Daoy (cell line): ENCODE measurements around a stretch of chr6.

- RAMPAGE, long total RNA, result no peak
These were observed 661 bp downstream of the COL21A1 start for GRCh38 chr6:56246600-56247238.

DNA sequence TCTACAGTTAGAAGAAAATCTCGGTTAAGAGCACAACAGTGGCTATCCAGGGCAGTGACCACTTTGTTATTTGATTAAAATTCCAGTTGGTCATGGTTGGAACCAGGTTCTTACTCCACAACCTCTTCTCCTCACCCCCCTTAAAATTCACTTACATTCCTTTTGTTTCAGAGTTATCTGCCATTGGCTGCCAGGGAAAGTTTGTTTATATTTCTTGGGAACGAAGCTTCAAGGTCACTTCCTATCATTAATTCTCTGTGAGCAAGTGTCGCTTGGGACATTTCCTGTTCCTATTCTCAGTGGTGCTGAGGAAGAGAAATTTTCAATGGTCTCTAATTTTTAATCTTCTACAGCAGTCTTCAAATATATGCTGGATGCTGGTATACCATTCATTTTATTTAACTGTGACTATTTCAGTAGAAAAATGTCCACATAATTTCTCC lies 121.1 kb upstream of the COL21A1 start:
- RAMPAGE, long total RNA, result no peak

- RAMPAGE, long total RNA, result no peak
These were observed 270.7 kb downstream of the DST start for GRCh38 chr6:56683838-56684326.

DNA sequence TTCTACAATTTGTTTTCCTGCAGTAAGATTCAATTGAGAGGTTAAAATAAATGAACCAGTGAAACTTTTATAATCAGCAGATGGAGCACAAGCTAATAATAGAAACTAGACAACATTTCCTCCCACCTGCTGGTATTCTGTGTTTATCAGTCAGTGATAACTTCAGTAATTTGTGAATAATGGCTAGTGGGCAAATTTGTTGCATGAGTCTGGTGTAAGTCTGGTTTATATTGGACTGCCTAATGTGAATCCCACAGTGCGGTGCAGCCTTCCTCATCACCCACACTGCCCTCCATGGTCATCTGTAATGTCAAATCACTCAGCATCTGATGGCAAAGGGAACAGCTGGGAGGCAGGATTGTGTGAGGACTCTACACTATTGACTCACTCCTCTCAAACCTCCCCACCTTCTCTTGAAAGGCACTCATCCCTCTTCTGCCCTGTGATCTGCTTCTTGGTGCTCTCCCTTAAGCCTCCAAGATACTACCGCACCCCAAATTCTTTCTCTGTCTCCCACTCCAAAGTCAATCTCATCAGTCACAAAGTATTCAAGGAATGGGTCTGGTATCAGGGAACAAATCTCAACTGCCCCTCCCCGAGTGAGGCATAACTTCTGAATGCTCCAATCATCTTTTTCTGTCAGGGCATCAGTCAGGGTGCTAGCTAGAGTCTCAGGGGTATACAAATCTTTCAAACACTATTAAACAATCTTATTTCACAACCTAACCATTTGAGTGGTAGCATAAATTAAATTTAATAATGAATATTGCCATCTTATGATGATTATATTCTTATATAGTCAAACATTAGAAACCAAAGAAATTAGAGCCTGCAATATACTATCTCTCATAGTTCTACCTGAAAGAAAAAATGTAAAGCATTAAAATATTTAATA lies 145.7 kb downstream of the DST start:
- RAMPAGE, long total RNA, result no peak

- RAMPAGE, long total RNA, result no peak
These were observed 102.8 kb downstream of the DST start for GRCh38 chr6:56851722-56852337.

GRCh38 chr6:56954036-56954446 lies 589 bp downstream of the DST start:
- RAMPAGE, long total RNA, result no peak

DNA sequence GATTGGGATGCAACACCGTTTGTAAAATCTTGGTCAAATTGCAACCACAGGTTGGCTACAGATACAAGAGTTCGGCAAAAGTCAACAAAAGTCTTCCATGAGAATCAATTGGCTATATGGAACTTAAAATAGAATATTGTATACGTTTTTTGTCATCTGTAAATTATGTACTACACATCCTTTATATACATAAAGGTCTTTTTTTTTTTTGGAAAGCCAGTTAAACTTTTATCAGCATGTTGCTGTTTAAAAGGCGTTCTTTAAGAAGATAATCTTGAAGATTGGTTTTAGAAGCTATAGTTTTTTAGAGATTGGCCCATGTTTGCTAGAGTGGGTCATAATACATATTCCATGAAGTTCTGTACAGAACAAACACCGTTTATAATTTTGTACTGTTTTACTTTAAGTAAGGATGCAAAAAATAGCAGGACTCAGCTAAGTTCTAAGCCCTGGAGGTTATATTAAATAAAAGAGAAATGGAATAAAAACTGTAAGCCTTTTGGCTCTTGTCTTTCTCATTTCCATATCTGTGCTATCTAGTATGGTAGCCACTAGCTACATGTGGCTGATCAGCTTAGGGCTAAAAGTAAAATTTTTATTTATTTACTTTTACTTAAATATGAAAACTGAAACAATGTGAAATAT lies 8.4 kb downstream of the KIAA1586 start:
- RAMPAGE, long total RNA, result no peak

DNA sequence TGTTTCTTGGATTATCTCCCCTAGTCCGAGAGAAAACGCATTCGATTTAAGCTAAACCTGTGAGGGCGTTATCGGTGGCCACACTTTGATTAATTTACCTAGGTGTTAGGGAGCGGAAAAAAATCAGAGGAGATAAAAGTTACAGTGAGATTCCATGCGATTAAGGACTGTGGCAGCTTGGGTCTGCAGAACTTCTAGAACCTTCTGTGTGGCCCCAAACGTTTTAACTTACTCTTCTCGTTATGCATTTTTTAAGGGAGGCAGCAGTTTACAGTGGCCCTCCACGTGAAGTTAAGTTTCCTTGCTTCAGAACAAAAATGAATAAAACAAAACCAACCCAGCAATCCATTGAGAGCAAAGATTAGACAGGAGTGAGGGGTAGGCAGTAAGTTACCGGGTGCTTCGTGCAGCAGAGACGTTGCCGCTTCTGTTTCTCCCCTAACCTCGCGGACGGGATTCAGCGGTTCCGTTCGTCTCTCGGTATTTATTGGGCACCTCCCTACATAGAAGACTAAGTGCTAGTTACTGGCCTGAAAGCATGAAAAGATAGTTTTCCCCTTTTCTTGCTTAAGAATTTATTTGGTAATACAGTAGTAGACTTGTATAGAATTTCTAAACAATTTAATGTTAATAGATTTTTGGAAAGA lies 979 bp downstream of the BAG2 start:
- RAMPAGE, long total RNA, result no peak

DNA sequence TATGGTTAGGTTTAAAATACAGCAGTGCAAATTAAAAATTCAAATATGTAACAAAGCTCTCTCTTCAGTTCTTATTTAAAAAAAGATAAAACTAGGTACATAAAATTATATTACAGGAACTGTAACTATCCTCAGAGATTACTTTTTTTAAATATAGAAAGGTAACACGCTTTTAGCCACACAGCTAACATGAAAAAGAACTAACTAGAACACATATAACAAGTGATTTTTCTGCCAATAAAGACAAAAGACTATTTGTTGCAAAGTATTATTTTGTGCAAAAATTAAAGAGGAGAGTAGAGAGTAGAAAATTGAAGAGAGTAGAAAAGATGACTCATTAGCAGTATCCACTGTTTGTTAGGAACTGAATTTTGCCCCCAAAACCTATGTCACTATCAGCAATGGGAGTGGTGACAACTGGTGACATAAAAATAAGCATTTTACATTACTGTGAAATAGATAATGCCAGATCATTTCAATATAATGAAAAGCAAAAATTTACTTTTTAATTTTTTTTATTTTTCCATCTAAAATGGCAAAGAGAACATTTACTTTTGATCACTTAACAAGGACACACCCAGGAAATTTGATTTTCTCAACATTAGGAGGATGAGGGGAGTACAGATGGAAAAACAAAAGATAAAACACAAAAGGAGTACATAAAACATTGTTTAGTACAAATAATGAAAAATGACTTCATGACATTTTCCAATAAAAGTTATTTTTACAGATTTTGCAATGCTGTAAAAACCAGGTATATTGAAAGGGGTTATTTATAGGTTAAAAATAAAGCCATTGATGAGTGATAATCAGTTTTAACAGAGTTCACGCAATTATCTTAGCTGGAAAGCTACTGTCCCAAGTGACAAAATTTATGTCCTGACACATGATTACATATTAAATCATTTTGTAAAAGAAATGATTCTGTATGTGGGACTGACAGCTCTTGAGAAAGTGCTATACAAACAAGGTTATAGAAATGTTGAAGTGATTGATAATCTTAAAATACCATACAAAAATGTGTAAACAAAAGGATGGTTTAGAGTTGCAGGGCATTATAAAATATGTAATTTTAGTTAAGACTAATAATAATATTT lies 16.5 kb downstream of the BAG2 start:
- RAMPAGE, long total RNA, result no peak

- RAMPAGE, long total RNA, result no peak
These were observed 14.7 kb downstream of the LGSN start for GRCh38 chr6:63305084-63305403.

GRCh38 chr6:63440480-63440972 lies 120.7 kb upstream of the LGSN start:
- RAMPAGE, long total RNA, result no peak

GRCh38 chr6:63458534-63459181 lies 113.6 kb upstream of the PTP4A1 start:
- RAMPAGE, long total RNA, result no peak

GRCh38 chr6:63476363-63476685 lies 96.0 kb upstream of the PTP4A1 start:
- RAMPAGE, long total RNA, result no peak

- RAMPAGE, long total RNA, result no peak
These were observed 5.5 kb downstream of the PTP4A1 start for GRCh38 chr6:63577820-63578239.

DNA sequence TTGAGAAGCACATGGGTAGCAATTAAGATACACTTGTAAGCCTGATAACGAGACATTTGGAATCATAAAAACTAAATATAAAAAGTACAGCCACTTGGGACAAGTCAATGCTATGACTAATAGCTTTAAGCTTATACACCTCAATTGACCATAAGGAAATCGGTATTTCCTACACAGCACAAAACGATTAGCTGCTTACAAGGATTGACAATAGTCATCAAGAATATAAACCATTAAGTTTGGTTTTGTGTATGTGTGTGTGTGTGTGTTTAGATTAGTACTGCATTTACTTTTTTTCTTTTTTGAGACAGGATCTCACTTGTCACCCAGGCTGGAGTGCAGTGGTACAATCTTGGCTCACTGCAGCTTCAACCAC lies 12.0 kb downstream of the PTP4A1 start:
- RAMPAGE, long total RNA, result no peak

DNA sequence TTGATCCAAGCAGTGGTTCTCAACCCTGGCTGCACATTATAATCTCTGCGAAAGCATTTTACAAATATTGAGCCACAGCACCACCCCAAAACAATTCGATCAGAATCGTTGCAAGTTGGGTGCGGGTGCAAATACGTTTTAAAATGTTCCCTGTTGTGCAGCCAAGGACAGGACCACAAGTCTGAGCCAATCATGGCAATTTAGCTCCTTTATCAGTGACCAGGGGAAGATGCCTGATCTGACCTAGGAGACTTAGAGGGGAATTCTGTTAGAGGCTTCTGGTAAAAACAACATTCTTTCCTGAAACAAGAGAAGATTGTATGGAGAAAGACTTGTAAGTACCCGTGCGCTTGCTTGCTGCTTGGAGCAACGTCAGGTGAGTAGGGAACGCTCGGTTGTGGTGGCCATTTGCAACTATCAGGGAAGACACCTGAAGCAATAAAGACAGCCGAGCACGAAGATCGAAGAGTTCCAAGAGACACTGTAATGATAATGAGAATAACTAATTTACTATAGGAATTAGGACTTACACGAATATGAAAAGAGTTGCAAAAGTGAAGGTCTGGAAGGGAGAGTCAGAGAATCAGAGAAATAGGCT lies 25.8 kb downstream of the PTP4A1 start:
- RAMPAGE, long total RNA, result no peak

DNA sequence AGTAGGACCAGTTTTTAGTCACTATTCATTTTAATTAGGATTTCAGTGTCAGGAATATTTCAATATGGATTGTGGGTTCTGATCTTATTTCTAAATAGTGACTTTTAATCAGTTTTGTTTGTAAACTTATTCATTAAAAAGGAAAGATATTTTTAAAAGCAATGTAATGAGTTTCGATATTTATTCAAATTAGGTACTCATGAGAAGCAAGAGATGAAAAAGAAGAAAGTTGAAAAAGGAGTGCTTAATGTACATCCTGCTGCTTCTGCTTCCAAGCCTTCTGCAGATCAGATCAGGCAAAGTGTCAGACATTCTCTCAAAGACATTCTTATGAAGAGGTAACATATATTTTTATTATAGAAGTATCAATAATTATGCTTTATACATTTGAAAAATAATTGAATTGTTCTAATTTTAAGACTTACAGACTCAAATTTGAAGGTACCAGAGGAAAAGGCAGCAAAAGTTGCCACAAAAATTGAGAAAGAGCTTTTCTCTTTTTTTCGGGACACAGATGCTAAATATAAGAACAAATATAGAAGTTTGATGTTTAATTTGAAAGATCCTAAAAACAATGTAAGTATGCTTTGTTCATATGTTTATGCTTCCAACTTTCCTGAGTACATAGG lies 62.5 kb downstream of the PHF3 start:
- RAMPAGE, long total RNA, result no peak

GRCh38 chr6:63711429-63711886 lies 75.9 kb downstream of the PHF3 start:
- RAMPAGE, long total RNA, result no peak

DNA sequence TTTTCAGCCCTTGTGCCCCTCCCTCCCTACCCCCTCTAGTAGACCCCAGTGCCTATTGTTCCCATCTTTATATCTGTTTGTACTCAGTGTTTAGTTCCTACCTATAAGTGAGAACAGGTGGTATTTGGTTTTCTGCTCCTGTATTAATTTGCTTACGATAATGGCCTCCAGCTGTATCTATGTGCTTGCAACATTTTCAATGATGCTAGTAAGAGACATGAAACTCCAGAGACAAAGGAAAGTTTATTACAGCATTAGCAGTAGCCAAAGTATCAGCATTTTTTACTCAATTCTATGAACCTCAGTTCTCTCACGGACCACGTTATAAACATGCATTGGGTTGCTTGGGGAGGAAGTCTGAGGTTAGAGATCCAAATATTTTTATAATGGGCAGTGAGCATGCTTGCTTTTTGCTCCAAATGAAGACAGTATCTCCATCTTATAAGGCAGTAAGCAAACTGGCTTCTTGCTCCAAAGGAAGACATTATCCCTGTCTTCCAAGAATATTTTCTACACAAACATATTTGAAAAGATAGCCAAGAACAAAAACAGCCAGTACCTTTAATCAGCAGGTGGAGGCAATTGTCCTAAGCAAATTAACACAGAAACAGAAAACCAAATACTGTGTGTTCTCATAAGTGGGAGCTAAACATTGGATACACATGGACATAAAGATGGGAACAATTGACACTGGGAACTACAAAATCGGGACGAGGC lies 98.0 kb downstream of the PHF3 start:
- RAMPAGE, long total RNA, result no peak

DNA sequence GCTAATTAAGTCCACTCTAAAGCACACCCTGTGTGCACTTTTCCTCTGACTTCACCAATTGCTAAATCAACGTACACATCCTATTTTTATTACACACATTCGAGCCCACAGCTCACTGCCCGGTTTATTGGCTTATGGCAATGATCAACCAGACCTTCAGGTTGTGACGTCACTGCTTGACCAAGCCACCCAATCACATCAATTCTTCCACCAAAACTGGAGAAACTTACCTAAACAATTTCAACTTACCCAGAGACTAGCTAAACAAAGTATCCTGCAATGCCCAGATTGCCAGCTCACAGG lies 666.4 kb downstream of the PHF3 start:
- RAMPAGE, long total RNA, result no peak